Neural cell (in vitro differentiated cells): ENCODE measurements around a stretch of chr6.

GRCh38 chr6:157010631-157011177 is 233.5 kb downstream of the ARID1B start:
- RAMPAGE, long total RNA = no peak

GRCh38 chr6:157018583-157019859 is 241.8 kb downstream of the ARID1B start:
- RAMPAGE, long total RNA = no peak

- RAMPAGE, long total RNA = no peak
Measured at GRCh38 chr6:157181562-157182036, 141.7 kb downstream of the TMEM242 start.

GRCh38 chr6:157206024-157206983 is 117.0 kb downstream of the TMEM242 start:
- RAMPAGE, long total RNA = no peak

DNA sequence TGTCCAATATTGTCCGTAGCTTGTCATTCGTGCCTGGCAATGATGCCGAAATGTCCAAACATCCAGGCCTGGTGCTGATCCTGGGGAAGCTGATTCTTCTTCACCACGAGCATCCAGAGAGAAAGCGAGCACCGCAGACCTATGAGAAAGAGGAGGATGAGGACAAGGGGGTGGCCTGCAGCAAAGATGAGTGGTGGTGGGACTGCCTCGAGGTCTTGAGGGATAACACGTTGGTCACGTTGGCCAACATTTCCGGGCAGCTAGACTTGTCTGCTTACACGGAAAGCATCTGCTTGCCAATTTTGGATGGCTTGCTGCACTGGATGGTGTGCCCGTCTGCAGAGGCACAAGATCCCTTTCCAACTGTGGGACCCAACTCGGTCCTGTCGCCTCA is 116.3 kb downstream of the TMEM242 start:
- RAMPAGE, long total RNA = no peak

DNA sequence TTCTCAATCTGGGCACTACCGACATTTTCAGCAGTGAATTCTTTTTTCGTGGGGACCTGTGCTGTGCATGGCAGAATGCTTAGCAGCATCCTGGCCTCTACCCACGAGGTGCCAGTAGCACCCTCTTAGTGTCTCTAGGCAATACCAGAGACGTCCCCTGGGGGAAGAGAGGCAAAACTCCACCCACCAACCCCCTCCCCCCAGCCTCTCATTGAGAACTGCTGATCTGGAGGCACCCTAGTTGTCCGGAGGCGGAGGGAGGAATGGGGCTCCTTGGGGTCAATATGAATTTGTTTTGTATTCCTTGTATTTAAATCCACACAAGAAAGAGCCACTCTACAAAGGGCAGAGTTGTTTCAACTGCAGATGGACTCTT is 50.1 kb downstream of the TMEM242 start:
- RAMPAGE, long total RNA = no peak

DNA sequence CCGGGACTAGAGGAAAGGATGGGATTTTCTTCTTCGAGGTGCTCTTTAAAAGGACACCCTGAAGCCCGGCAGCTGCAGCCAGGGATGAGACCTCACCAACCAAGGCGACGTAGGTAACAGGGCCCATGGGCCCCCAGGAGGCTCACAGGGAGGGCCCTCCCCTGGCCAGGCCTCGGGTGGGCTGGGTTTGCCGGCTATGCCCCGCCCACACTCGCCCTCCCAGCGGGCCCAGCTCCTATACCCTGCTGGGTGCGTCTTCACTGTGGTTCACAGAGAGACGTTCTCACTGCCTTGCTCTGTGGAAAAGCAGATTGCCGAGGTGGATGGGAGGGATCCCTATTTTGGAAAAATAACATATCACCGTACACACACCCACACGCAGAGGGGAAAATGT is 49.7 kb downstream of the TMEM242 start:
- RAMPAGE, long total RNA = no peak

DNA sequence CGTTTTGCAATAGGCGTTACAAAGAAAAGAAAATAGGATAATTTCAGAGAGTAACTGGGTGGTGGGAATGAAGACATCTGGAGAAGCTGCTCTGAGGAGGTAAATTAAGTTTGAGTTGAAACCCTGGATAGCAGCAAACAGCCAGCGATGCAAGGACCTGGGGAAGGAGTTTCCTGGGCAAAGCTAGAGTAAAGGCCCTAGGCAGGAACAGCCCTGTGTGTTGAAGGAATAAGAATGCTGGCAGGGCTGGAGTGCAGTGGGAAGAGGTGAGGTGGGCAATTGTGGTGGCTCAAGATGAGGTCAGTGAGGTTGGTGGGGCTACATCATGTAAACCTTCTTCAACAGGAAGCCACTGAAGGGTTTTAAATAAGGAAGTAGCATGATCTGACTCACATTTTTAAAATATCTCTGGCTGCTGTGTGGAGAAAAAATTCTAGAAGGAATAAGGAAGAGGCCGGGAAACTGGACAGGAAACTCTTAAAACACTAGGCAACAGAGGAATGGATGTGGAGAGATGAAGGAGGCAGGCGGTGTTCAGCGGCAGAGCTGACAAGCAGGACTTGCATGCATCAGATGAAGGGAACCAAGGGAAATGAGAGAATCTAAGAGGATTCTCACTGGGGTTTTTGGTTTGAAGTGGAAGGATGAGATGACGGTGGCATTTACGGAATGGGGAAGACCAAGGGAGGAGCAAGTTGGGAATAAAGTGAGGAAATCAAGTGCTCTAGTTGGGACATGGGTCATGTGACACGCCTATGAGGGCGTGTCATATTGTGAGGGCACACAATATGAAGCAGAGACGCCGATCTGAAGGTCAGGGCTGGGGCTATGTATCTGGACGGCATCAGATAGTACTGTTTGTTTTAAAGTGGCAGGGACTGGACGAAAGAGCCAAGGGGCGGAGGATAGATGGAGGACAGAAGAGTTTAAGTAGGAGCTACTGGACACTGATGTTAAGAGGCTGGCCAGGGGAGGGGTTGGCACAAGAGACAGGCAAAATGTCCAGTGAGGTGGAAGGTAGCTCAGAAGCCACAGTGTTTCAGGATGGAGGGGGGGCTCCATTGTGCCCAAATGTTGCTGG is 18.3 kb downstream of the TMEM242 start:
- RAMPAGE, long total RNA = no peak

DNA sequence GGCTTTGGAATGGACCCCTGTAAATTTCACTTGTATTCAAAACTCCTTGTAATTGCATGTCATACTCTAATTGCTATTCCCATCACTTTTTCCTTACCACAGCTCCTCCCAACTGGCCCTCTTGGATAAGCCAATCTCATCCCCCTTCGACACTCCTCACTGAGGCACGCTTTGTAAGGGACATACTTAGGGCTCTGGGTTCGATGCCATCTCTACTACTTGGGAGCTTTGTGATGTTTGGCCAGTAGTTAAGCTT is 1.4 kb upstream of the ZDHHC14 start:
- RAMPAGE, long total RNA = no peak

GRCh38 chr6:157379881-157380743 is 878 bp upstream of the ZDHHC14 start:
- RAMPAGE, long total RNA = no peak

GRCh38 chr6:157460840-157461448 is 80.0 kb downstream of the ZDHHC14 start:
- RAMPAGE, long total RNA = no peak

GRCh38 chr6:157520918-157521342 is 139.9 kb downstream of the ZDHHC14 start:
- RAMPAGE, long total RNA = no peak

DNA sequence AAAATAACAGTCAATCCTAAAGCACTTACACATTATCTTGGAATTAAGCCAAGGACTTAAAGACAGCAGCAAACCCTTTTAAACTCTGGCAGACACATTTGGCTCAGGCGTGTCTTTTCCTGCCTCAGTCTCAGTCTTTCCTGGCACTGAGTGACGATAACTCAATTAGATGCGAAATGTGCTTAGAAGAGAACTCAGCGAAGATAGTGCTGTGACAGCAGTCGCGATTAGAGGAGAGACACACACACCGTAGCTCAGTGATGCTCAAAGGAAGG is 103.7 kb upstream of the SNX9 start:
- RAMPAGE, long total RNA = no peak

GRCh38 chr6:157768115-157768987 is 54.7 kb upstream of the SNX9 start:
- RAMPAGE, long total RNA = no peak

- RAMPAGE, long total RNA = no peak
Measured at GRCh38 chr6:157840575-157842013, 18.0 kb downstream of the SNX9 start.

DNA sequence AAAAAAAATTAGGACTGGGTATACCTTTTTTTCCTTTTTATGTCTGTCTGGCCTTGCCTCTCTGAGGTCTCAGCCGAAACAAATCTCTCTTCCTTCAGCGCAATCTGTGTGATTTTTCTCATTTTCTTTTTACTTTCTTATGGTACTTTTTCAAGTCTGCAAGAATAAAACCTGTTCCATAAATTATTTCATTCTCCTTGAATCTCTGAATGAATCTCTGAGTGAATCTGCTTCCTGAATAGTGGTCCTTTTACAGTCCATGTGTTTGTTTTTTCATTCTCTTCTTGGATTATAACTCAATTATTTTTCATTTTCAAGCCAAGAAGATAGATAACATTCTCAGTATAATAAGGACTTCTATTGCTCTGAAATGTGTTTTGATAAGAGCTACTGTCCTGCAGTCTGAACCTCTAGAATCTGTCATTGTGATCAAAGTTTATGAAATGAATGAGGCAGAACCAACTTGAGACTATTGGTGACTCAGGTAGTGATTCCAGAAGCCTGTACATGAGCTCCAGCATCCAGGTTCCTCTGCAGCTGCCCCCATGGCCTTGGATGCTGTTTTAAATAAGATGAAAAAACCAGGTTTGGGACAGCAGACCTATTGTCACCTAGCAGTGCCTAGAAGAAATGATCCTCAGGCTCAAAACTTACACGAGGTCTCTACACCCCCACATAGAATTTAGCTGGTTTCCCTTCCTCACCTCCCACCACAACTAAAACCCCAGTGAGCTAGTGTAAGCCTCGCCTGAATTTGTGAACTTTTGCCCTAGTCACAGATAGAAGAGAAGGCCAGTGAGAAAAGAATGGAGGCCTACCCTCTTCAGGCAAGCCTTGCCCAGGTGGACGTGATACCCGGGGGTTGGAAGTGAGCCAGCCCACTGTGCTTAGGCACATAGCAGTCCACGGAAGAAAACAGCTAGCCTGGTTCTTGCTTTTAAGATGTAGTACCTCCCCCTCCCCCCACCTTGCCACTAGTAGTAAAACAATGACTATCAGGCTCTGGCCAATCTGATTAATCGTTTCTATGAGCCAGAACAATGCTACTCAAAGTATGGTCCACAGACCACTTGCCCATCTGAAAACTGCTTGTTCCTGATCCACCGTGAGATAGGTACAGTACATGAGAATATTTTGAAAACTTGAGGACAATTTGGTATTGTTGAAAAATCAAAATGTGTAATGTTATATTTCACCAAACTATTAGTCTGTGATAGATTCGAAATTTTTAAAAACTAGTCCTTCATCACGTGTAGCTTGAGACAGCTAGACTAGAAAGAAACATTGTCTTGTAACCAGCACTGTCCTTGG is 73.1 kb upstream of the SYNJ2 start:
- RAMPAGE, long total RNA = no peak

GRCh38 chr6:157944650-157945599 is 36.7 kb upstream of the SYNJ2 start:
- RAMPAGE, long total RNA = no peak

DNA sequence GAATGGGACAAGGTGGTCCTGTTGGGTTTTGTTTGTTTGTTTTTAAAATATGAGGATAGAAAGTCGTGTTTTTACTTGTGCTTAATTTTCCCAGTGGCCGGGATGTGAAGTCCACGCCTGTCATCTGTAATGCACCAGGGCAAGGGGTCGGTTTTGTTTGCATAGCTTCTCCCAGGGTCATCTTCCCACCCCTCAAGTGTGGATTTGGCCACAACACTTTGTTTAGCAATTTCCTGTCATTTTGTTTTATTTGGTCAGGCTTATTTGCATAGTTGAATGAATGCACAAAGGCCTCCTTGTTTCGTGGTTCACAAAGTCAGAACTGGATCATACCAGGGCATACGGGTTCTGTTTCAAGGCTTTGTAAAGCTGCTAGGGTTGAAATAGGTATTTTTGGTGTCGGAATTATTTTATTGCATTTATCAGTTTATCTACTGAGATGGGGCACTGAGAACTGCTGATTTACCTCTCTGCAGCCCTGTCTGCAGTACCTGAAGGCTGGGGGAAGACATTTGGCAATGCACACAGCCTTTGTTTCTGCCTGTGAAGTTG is 29.9 kb downstream of the SYNJ2 start:
- RAMPAGE, long total RNA = no peak

GRCh38 chr6:158016858-158017402 is 35.3 kb downstream of the SYNJ2 start:
- RAMPAGE, long total RNA = no peak

DNA sequence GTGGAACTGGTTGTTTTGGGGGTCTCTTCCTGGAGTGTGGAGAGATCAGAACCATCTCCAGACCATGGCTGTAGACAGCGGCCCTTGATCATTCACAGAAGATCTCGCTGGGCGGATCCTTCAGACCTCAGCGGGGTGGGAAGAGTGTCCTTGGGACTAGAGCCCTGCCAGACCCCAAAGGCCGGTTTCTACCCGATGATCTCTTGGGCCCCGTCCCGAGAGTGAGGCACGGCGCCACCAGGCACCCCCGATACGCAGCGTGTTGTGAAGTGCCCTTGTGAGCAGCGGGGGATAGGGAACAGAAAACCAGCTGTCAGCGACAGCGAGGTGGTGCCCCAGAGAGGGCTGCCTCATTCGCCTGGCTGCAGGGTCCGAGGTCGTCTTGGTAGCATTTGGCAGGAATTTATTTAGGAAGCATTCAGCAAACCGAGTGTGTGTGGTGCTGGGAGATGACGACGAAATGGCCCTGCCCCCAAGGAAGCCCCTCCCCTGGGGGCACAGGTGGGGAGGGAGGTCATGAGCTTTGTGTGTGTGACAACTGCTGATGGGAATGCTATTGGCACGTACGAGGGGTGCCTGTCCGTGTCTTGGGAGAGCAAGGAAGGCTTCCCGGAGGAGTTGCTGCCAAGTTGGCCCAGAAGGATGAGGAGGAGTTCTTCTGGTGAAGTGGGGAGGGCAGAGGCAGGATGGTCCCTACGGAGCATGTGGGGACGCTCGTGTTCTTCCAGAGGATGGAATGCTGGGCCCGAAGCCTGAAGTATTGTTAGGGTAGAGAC is 45.7 kb downstream of the SYNJ2 start:
- RAMPAGE, long total RNA = no peak